Kidney epithelial cell (primary cell): ENCODE measurements around a stretch of chr1.

DNA sequence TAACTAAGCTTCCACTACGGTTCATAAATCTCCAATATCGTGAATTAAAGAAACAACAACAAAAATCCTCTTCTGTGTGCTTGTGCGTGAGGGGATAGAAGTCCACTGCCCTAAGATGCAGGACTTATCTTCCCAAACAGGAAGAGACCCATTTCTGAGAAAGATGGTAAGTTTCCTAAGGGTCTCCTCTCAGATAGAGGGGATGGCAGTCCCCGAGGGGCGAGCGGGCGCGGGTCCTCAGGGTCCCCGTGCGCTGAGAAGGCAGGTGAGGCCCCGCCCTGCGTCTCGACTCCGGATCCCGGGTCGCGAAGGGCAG lies 815 bp upstream of the LMO4 start:
- RAMPAGE, long total RNA: no peak
- RRBS: no CpG with 5 or more reads among the region's 17 CpGs

- RAMPAGE, long total RNA: no peak
- RRBS: no CpG with 5 or more reads among the region's 3 CpGs
These were observed 805 bp downstream of the LMO4 start for GRCh38 chr1:87329576-87329793.

DNA sequence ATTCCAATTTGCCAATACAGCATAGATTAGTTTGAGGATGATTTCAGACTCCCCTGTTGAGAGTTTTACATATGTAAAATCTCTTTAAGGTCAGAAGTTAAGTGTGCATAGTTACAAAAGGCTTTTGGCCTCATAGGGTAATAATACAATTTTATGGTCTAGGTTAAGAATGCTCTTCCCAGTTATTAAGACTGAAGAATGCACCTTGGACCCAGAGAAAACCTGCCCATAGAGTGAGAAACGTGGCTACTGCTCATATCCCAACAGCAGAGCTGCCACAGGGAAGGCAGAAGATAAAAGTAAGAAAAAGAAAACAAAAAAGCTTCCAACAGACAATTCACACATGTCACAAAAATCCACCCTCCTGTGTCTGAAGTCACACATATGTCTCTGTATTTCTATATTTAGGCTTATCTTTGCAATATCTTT lies 255.9 kb downstream of the LMO4 start:
- RAMPAGE, long total RNA: no peak
- RRBS: no CpG with 5 or more reads among the region's 1 CpG

GRCh38 chr1:87827066-87827477 lies 498.4 kb downstream of the LMO4 start:
- RAMPAGE, long total RNA: no peak
- RRBS: no CpG with 5 or more reads among the region's 3 CpGs

DNA sequence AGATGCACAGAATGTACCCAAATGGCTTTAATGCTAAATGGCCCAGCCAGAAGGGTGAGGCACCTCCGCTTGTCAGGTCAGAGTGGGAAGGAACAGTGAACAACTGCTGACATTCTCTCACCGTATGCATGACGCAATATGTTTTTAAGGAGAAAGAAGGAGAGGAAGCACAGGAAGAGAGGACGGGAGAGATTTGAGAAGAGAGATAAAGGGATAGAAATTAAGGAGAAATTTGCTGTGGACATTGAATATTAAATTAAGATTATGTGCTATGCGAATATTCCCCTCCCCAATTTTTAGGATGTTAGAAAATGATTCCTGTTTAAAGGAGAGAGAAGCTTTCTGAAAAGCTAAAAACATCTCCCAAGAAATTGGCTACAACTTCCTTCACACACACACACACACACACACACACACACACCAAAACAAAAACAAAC lies 525.5 kb downstream of the LMO4 start:
- RAMPAGE, long total RNA: no peak
- RRBS: no CpG with 5 or more reads among the region's 5 CpGs

GRCh38 chr1:88462515-88463634 lies 221.2 kb upstream of the PKN2 start:
- RAMPAGE, long total RNA: no peak
- RRBS: 5% methylated on average over 10 of the region's 73 CpGs

DNA sequence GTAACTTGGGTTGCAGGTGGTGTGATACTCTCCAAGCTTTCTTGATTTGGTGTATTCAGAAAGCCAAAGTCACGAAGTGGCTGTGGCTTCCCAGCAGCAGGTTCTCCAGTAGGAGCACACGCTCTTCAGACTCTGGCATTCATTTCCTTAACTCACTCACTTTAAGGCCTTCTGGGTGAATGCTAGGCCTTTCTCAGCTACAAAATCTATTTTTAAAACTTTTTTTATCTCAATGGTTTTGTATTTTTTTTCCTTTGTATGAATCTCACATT lies 22.9 kb upstream of the PKN2 start:
- RAMPAGE, long total RNA: no peak
- RRBS: no CpG with 5 or more reads among the region's 2 CpGs

- RAMPAGE, long total RNA: no peak
- RRBS: no CpG with 5 or more reads among the region's 3 CpGs
These were observed 53.8 kb downstream of the GTF2B start for GRCh38 chr1:88837669-88837936.

DNA sequence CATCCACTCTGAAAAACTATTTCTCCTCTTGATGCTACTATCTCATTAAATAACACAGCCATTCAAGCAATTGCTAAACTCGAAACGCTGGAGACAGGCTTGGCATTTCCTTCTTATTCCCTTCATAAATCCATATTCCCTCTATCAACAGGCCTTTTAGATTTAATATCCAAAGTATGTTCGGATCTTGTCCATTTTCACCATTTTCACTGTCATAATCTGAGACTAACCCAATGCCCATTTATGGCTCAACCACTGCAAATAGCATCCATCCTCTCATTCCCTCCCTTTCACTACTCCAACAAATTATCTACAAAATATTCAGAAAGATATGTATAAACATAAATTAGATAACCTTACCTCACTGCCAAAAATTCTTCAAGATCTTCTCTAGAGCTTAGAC lies 10.8 kb downstream of the GBP2 start:
- RAMPAGE, long total RNA: no peak
- RRBS: no CpG with 5 or more reads among the region's 3 CpGs

DNA sequence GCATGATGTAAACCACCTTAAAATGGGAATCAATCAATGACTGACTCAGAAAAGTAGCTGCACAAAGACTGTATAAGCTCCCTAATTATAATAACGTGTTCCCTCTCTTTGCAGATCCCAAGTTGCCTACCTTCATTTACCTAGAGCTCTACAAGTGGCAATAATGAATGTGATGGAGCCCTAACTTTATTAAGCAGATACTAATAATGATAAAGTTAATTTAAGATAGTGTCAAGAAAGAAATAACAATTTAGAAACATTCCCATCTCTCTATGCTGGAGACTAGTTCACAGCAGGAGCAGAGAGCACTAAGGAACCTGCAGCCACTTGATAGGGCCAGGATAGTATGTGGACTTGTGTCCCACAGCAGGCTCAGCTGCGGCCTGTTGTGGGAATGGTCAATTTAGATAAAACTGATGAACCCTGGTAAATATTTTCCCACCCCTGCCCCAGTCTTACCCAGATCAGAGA lies 475 bp downstream of the GBP2 start:
- RAMPAGE, long total RNA: no peak
- RRBS: no CpG with 5 or more reads among the region's 2 CpGs

- RAMPAGE, long total RNA: no peak
- RRBS: no CpG with 5 or more reads among the region's 3 CpGs
These were observed 14.1 kb upstream of the GBP5 start for GRCh38 chr1:89286548-89287420.

GRCh38 chr1:89311793-89312238 lies 39.2 kb upstream of the GBP5 start:
- RAMPAGE, long total RNA: no peak
- RRBS: no CpG with 5 or more reads among the region's 4 CpGs

DNA sequence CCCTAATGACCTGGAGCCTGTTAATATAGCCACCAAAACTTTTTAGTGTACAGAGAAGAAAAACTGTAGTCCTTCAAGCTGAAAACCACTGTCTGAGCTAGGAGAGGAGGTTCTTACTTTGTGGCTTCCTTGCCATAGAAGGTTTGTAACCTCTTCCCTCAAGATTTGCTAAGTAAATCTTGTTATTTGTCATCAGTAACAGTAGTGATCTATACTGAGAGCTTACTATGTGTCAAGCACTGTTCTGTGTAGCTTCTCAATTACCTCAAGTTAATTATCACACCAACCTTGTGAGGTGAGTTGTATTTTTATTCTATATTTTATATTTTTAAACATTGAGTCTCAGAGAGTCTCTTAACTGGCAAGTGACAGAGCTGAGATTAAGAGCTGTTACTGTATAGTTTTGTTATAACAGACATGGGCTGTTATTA lies 21.1 kb upstream of the LRRC8C start:
- RAMPAGE, long total RNA: no peak

GRCh38 chr1:89670133-89670623 lies 37.3 kb downstream of the LRRC8C start:
- RAMPAGE, long total RNA: no peak
- RRBS: no CpG with 5 or more reads among the region's 7 CpGs

DNA sequence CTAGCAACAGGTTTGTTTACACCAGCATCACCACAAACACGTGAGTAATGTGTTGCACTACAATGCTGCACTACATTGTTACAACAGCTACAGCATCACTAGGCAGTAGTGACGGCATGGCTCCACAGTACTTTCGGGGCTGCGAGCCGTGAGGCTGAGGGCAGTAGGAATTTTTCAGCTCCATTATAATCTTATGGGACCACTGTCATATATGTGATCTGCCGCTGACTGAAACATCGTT lies 82.7 kb upstream of the LRRC8D start:
- RAMPAGE, long total RNA: no peak
- RRBS: no CpG with 5 or more reads among the region's 7 CpGs

DNA sequence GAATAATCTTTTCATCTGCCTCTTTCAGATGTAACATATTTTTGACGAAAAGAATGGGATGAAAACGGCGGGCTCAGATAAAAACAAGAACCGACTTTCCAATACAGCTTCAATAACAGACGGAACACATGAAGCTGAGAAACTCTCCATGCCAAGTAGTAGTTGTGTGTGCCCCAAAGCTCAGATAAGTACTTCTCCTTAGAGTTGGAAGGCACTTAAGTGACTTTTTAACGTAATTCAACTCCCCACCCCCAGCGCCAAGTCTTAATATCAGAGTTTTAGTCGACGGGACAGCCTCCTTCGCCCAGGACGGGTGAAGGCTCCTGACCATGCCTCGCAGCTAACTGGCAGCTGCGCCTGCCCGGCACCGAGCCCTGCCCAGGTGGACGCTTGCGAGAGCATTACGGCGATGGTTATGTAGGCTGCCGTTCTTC lies 467 bp upstream of the LRRC8D start:
- RAMPAGE, long total RNA: no peak
- RRBS: no CpG with 5 or more reads among the region's 20 CpGs

- RAMPAGE, long total RNA: no peak
- RRBS: no CpG with 5 or more reads among the region's 10 CpGs
These were observed 1.3 kb downstream of the LRRC8D start for GRCh38 chr1:89822170-89822490.

DNA sequence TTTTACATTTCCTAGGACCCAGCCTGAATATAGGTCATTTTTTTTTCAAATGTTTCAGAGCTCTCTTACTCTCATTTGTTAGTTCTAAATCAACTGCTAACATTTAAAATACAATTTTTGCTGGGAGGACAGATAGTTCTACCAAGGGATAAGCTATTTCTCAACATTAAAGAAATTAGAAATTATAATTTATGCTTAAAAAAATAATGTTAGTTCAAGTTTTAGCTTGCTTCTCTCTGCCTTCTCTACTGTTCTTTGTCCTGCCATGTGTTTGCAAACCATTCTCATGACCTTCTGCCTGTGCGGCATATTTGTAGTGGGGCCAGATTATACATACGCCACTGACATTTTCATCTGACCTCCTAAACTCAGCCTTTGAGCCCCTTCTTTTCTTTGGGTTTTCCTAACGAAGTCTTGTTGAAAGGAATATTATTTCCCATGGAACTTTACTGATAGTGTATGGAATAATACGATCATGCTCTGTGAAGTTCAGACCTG lies 15.4 kb downstream of the LRRC8D start:
- RAMPAGE, long total RNA: no peak
- RRBS: no CpG with 5 or more reads among the region's 4 CpGs

GRCh38 chr1:89842927-89843282 lies 22.1 kb downstream of the LRRC8D start:
- RAMPAGE, long total RNA: no peak
- RRBS: no CpG with 5 or more reads among the region's 5 CpGs

DNA sequence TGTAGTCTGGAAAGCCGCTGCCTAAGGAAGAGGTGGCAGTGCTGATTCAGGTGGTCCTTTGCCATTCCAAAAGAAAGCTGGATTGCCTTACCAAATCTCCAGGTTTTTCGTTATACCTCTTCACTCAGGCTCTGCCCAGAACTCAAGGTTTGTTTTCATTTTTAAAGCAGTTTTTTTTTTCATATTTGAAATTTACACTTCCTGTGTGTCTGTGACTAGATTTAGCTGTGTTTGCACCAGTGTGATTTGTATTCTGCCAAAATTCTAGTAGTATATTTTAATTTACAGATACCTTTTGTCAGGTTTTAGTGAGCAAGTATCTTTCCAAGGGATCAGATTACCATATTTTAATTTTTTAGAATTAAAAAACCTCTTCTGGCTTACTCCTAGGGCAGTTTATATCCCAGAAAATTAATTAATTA lies 25.7 kb downstream of the LRRC8D start:
- RAMPAGE, long total RNA: no peak
- RRBS: no CpG with 5 or more reads among the region's 2 CpGs